ENCODE measurements around the genes EVL and WDR25.

- RRBS, result 68% methylated on average over 5 of the region's 16 CpGs
Observed at GRCh38 chr14:99946904-99947449, 118.2 kb upstream of the EVL start.

GRCh38 chr14:99972164-99972911, 92.9 kb upstream of the EVL start:
- RRBS, result 3% methylated on average over 8 of the region's 45 CpGs

- RRBS, result no CpG with 5 or more reads among the region's 11 CpGs
Observed at GRCh38 chr14:100031464-100032576, 33.4 kb upstream of the EVL start.

- RRBS, result no CpG with 5 or more reads among the region's 9 CpGs
Observed at GRCh38 chr14:100064813-100065651, at the start of gene EVL. Gene EVL, plus strand, starts transcription at chr14:100065422.

DNA sequence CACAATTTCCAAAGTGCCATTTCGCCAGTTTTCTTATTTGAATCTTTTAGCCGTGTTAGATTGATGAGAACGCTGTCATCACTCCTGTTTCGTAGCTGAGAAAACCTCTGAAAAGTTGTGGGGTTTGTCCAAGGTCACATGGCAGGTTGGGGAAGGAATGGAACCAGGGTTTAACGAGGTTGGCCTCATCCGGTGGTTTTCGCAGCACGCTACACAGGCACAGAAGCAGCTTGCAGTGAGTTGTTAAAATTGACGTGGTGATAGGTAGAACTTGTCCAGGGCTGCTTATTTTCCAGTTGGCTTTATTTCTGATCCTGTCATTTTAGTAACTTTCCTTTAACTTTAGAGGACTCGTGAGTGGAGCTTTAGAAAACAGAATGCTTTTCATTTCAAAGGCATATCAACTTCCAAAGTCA, 1.0 kb downstream of the EVL start:
- RRBS, result no CpG with 5 or more reads among the region's 10 CpGs

DNA sequence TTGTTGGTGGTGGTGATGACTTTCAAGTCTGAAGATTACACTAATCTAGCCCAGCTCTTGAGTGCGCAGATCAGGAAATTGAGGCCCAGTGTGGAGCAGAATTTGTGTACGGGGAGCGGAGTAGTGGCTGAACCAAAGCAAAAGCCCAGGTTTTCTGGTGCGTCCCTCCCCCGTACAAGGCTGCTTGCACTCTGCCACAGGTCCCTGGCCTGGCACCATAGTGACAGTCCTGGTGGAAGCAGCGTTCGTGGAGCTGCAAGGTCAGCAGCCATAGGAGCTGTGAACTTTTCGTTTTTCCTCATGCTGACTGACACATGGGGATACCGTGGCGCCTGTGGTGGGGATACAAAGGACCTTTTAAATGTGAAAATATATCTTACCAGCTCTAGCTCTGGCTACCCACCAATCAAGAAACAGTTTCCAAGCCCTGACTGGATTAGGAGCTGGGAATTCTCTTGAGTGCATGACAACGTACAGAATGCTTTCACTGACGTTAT, 1.8 kb downstream of the EVL start:
- RRBS, result no CpG with 5 or more reads among the region's 12 CpGs

DNA sequence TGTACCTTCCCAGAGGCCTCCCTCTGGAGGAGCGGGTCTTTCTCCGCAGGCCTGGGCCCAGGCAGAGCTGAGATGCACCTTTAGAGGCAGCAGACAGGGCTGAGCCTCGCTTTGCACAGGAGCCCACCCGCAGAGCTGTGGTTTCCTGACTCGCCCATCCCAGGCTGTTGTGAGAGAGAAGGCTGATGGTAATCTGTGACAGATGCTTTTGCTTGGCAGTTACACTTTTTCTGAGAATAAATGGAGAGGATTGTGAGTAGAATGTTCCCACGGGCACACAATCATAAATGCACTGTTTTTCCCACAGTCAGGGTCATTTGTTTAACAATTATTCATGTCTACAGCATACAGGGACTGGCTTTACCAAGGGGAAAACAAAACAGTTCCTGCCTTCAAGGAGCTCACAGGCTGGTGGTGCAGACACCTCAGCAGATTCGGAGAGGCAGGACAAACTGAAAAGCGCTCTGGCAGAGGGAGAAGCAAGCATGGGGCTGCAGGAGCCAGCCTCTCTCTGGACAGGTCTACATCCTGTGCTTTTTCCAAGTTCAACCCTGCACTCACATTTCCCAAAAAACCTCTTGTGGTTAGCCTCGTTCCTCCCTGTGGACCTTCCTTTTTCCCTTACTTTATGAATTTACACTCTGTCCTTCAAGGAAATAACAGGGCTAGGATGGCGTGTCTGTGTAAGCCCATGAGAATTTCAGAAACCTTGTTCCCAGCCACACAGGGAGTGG, 14.0 kb downstream of the EVL start:
- RRBS, result no CpG with 5 or more reads among the region's 10 CpGs

GRCh38 chr14:100246747-100247100, 7.8 kb downstream of the YY1 start:
- RRBS, result no CpG with 5 or more reads among the region's 3 CpGs

GRCh38 chr14:100284680-100286101, 21.1 kb downstream of the SLC25A29 start:
- RRBS, result 2% methylated on average over 25 of the region's 107 CpGs

DNA sequence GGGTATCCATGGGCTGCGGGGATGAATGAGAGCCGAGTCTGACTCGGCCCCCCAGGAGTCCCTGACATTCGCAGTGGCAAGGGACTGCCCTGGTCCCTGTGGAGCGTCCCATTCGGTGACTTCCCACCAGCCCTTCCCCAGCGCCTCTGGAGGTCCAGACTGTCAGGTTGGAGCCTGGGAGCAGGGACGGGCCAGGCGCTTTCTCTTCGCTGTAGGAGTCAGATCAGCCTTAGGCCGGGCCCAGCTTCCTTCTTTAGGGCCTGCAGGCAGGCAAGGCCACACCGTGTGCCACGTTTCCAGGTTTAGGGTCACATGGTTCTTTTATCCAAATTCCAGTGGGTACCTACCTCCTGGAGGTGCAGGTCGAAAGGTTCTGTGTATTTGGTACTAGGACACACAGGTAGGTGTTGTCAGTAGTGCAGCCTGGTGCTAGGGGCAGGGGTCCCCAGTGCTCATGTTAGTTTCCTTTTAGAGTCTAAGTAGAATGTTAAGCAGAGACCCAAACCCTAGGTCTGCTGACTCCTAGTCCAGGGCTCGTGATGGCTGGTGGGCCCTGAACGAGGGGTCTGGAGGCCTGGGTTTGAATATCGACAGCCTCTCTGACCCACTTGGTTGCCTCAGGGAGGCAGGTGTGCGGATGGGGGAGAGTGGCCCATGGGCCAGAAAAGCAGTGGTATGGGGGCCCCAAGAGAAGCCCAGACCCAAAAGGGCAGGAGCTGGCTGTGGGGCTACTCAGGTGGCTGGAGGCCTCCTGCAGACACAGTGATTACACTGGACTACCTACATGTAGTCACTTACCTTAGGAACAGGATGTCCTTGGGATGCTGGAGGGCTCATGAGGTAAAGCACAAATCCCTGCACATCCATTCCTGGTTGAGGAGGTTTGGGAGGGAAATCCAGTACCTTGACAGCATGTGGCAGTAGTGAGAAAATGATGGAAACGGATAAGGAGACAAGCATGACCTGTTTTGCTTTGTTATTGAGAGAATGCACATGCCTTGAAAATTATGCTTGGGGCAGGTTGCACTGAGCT, 1.4 kb upstream of the SLC25A29 start:
- RRBS, result no CpG with 5 or more reads among the region's 19 CpGs

DNA sequence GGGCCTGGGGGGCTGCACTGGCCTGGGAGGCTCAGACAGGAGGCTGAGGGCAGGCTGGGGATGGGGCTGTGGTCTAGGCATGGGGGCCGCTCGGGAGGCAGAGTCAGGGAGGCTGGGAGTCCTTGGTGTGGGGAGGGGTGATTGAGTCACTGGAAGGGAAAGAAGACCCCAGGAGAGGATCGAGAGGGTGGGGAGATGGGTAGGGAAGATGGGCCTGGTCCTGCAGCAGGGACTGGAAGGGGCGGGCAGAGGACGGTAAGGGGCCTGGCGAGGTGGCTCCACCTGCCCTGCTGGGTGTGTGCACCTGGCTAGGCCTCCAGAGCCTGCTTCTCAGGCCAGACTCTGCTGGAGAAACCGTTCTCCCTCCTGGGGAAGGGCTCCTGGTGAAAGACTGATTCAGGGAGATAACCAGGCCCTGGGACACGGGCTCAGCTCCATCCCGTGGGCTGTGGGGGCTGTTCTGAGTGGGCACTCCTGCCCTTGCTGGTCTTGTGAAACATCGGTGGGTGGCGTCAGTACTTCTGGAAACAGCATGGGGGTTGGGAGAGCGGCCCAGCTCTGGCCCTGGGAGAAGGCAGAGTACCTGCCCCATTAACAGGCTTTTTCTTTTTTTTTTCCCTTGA, 594 bp downstream of the SLC25A47 start:
- RRBS, result no CpG with 5 or more reads among the region's 12 CpGs

DNA sequence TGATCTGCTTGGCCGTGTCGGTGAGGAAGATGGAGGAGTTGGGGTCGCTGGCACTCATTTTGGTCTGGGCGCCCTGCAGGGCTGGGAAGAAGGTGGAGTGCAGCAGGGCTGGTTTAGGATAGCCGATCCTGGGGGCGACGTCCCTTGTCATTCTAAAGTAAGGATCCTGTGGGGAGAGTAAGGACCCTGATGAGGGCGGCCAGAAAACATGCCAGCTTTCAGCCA, 19.2 kb downstream of the SLC25A47 start:
- RRBS, result no CpG with 5 or more reads among the region's 8 CpGs

DNA sequence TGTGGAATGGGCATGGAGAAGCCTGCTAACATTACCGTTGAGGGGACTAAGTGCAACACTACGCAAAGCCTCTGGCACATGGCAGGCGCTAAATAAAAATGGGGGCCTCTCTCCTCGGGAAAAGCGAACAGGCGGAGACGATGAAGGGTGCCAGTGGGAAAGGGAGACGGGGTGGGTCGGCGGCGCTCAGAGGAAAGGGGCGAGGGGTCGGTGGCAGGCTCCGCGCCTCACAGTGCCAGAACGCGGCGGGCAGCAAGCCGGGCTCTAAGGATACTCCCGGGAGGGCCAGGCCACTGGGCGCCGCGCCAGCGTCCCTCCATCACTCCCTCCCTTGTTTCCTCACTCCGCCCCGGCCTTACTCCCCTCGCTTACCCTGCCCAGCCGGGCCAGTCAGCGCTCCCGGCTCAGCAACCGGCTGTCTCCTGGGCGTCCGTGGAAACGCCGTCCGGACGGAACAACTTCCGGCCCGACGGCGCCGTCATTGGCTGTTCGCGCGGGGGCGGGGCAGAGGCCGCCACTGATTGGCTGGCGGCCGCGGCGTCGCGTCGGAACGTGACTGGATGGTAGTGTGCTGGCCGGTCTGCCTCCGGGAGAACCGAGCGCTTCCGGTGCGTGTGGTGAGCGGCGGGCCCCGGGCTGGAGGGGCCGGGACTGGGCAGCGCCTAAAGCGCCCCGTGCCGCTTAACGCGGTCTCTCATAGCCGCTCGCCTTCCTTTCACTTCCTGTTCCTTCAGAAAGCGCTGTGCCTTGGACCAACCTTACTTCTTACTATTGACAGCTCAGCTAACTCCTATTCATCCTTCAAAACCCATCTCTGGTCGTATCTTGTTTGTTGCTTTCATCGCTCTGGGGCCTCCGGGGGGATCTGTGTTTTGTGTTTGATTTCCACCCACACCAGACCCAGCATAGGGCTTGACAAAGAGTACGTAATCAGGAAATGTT, at the start of gene WDR25:
Gene WDR25, plus strand, starts transcription at position 598 of the 942 bp plus-strand sequence.
- RRBS, result 4% methylated on average over 19 of the region's 78 CpGs

DNA sequence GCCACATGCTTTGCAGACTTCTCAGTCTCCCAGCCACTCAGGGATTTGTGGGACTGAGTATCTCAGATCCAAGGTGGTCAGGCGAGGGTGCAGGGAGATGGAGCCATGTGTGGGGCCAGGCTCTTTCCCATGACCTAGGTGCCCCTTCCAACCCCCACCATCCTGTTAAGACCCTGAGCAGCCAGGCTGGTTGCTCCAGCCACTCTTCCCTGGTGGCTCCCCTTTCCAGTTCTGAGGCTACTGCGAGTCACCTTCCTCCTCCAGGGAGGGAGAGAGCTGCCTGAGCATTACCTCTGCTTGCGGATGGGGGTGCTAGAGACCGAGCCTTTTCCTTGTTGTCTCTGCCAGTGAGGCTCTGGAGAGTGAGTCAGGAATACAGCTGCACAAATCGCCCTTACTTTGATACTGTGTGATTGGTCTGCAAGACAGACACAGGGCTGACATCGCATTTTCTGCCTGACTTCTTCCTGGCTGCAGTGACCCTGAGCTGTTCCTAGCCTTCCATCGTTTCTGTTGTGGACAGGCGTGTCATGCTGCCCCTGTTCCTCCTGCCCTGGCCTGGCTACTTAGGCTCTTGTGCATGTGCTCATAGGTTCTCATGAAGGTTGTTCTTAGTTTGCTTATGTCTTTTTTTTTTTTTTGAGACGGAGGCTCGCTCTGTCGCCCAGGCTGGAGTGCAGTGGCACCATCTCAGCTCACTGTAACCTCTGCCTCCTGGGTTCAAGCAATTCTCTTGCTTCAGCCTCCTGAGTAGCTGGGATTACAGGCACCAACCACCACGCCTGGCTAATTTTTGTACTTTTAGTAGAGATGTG, 41.2 kb downstream of the WDR25 start:
- RRBS, result no CpG with 5 or more reads among the region's 12 CpGs

GRCh38 chr14:100434246-100434655, 58.0 kb downstream of the WDR25 start:
- RRBS, result no CpG with 5 or more reads among the region's 1 CpG

GRCh38 chr14:100476389-100476805, 100.1 kb downstream of the WDR25 start:
- RRBS, result no CpG with 5 or more reads among the region's 11 CpGs

- RRBS, result no CpG with 5 or more reads among the region's 18 CpGs
Observed at GRCh38 chr14:100547770-100548448, 39.3 kb downstream of the BEGAIN start.

GRCh38 chr14:100662658-100663386, 63.9 kb upstream of the DLK1 start:
- RRBS, result no CpG with 5 or more reads among the region's 6 CpGs

- RRBS, result 4% methylated on average over 5 of the region's 27 CpGs
Observed at GRCh38 chr14:100672847-100673781, 53.6 kb upstream of the DLK1 start.

DNA sequence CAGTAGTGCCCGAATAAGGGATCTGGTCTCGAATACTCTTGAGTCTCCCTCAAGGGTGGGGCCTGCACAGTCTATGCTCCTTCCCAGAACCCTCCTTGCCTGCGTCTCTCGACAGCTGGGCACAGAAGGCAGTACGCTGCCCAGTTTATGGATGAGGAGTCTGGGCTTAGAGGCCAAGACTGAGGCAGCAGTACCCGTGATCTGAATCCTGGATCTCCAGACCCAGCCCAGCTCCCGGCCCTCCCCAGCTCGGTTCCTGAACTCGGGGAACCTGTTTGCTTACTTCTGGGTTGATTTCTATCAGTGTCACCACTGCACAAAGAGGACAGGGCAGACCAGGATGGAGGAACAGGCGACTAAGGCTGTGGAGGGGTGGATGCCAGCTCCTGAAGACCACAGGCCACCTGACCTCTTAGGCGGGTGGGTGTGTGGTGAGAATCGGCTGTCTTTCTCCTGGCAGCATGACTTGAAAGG, 22.9 kb upstream of the DLK1 start:
- RRBS, result no CpG with 5 or more reads among the region's 12 CpGs